Duodenum (tissue), 1 donor: ENCODE measurements around the gene SMR3A.

DNA sequence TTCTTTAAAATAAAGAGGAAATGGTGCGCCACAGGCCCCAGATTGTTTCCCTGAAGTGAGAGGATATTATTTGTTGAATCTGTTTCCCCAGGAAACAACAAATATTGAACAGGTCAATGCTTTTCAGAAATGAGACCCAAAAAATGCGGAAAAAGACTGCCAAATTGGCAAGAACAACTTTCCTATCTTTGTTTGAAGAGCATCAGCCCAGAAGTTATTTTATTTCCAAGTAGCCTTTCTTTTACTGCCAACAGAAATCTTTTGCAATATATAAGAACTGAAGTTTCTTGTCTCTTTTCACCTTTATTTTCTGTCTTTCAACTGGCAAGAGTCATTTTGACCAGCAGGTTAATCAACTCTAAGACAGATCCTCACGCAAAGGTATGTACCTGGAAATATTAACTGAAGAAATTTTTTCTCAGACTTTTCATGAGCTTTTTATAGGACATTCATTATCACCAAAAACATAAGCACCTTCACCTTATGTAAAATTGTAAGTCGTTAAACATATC, at the start of gene SMR3A:
SMR3A (plus strand) TSS at position 299 of the 512 bp plus-strand sequence.
- PRO-cap = no peak

DNA sequence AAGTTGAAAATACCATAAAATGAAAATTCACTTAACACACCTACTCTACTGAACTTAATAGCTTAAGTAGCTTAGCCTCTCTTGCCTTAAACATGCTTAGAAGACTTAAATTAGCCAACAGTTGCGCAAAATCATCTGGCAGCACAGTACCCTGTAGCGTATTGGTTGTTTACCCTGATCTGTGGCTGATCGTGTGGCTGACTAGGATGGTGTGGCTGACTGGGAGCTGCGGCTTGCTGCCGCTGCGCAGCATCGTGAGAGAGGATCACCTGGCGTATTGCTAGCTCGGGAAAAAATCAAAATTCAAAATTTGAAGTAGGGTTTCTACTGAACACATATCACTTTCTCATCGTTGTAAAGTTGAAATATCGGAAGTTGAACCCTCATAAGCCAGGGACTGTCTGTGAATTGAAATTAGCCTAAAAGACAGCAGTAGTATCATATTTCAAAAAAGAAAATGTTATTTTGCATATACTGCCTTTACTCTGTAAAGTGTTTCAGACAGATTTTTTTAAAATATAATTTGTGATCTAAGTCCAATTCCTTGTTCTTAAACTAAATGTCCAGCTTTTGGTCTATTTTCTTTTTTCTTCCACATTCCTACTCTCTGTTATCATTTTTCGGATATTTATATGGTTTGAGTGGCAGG, 6.5 kb downstream of the RUFY3 start:
- PRO-cap = no peak

GRCh38 chr4:70927440-70927762, 25.2 kb downstream of the MOB1B start:
- PRO-cap = no peak

DNA sequence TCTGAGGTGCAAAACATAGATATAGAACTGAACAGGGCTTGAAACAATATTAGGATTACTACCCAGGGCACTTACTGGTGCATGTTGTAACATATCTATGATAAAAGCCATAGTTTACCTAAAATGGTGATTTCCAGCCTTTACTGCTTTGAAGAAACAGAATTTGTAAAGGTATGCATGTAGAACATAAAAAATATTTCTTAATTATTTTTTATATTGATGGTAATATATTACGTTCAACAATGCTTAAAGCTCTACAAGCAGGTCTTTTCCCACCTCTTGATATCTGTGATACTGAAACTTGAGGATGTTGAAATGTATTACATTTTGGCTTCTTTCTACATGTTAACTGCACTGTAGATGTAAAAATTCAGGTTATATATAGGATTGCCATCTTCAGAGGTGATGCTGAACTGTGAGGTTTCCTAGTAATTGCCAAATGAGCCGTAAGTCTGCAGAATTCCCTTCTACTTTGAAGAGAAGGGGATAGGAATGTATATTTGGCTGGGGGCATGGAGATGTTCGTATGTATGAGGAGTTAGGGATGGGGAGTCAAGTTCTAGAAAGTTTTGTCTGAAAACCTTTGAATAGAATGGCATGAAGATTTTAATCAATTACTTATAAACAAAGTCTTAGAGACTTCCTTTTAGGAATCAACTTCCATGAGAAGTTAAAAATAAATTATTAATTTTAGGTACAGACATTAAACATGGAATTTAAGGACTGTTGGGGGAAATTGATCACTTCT, 10.8 kb upstream of the DCK start:
- PRO-cap = no peak

DNA sequence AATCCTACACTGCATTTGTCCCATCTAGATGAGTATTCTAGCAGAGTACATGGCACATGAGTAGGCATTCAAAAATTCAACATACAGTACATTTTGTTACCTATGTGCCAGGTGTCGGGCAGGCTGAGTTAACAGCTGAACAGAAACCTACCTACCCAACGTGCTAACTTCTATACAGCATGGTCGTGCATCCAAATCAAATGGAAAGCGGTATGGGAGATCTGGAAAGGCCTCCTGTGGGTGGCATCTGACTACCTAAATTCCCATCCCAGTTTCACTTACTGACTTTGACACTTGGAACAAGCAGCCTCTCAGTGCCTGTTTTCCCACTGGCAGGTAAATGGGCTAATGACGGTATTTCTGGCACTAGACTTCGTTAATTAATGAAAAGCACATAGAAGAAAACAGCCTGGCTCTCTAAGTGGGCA, 692 bp upstream of the DCK start:
- PRO-cap = unidirectional peak, plus-strand start at position 284 of the sequence

DNA sequence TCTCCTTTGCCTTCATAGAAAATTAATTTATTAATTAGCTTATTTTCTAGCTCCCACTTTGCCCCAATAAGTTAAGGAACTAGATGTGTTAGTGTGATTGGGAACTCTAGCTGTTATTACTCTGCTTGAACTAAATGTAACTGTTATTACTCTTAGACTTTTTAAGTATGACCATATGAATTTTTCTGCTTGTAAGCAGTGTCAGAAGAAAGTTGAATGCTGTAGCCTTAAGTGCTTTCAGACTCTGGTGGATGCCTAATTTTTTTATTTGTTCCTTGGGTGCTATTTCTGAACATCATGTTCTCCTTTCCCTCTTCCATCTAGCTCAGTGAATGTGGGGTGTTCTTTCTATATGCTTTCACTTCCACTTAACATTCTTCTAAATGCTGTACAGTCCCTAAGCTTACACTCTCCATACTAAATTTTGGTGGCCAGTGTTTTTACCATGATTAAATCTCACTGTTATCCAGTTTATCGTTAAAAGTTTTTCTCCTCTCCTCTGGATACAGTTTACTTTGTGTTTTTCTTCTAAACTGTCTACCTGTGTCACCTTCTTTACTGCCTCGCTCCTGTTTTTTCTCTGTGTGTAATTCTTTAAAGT, 3.6 kb downstream of the DCK start:
- PRO-cap = no peak

GRCh38 chr4:71004267-71004941, 11.0 kb downstream of the DCK start:
- PRO-cap = no peak

GRCh38 chr4:71059688-71060103, 66.2 kb downstream of the DCK start:
- PRO-cap = no peak

DNA sequence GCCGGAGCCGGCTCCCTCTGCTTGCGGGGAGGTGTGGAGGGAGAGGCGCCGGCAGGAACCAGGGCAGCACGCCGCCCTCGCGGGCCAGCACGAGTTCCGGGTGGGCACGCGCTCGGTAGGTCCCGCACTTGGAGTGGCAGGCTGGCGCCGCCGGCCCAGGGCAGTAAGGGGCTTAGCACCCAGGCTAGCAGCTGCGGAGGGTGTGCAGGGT, 66.3 kb upstream of the SLC4A4 start:
- PRO-cap = unidirectional peak, minus-strand start at position 81 of the sequence

- PRO-cap = no peak
Observed at GRCh38 chr4:71765395-71765781, 18.5 kb downstream of the GC start.

DNA sequence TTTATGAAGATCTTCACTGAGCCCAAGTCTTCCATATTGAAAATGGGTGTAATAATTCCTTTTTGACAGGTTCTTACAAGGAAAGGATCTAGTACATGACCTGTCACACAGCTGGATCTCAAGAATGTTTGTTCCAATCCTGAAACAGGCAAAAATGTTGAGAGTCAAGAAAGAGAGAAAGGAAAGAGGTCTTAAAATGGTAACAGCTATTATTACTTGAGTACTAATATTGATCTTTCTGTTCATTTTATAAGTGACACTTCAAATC, 100.4 kb downstream of the COX18 start:
- PRO-cap = no peak

- PRO-cap = unidirectional peak, plus-strand start at chr4:73068835; bidirectional peak, plus-strand start at chr4:73068847, minus-strand start at chr4:73068856
Observed at GRCh38 chr4:73068317-73068935, 1.1 kb downstream of the COX18 start.

GRCh38 chr4:73148520-73149179, 79.1 kb upstream of the COX18 start:
- PRO-cap = no peak

DNA sequence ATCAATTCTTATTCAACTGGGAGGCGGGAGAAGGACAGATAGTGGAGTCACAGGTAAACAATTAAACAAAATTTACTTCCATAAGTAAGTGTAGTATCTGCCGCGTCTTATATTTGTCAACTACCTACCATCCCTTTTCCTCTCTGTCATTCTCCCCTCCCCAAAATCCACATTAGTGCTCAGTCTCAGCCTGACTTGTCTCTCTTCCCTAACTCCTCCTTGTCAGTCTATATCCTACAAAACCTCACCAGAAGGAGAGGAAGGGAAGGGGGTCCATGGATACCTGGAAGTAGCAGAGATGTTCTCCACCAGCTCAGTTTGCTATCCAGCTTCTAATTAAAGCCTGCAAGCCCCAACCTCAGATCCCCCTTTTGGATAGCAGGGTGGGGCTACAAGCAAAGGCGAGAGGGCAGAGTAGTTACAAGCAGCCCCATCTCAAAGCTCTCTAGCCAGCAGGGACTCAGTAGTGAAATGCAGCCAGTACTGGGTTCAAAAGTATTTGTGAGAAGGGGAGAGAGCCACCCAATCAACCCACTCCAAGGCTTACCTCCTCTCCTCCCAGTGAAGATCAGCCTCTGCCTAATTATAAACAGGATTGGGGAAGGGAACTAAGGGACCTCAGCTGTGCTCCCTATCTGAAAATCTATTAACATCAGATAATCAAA, 82.8 kb upstream of the COX18 start:
- PRO-cap = no peak

DNA sequence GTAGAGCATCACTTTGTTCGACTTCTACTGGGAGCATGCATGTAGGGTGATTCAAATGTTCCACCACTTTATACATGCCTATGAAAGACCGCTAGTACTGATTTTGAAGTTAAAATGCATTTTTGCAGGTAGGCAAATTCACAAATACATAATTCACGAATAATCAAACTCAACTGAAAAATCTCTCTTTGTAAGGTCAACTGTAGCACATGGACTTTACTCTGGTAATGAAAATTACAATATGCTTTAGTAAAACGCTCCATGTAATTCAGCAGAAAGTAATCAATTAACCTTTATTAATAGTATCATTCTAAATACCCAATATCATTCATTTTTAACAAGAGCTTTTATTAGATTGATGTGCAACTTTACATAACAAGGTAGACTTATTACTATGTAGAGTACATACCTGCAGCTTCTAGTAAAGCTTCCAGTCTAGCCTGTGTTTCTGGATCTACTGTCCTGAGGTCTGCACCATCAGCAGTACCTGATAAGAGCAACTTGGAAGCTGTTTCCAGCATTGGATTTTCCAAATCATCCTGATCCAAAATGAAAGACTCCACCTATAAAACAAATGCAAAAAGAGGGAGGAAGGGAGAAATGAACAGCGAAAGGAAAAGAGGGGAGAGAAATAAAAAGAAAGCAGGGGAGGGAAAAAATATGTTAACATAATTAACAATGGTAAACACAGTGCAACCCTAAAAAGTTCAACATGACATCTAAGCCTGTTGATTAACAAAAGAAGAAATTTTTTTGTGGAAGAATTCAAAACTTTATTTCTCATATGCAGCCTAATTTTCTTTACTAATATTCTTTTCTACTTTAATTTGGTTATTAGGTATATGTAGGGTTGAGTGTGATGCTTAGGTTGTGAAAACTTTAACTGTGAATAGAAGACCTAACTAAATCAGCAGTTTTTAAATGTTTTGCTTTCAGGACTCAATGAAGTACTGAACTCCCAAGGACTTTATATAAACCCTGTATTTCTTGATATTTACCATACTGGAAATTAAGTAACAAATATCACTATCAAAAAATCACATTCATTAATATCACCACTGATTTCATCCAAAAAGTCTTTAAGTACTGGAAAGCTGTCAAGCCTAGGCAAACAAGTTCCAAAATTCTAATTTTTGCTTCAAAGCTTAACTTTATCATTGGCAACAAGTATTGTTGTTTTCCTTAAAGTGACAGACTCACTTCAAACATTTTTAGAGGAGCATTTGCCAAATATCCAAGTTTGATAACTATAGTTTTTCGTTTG, 81.2 kb downstream of the ANKRD17 start:
- PRO-cap = no peak

DNA sequence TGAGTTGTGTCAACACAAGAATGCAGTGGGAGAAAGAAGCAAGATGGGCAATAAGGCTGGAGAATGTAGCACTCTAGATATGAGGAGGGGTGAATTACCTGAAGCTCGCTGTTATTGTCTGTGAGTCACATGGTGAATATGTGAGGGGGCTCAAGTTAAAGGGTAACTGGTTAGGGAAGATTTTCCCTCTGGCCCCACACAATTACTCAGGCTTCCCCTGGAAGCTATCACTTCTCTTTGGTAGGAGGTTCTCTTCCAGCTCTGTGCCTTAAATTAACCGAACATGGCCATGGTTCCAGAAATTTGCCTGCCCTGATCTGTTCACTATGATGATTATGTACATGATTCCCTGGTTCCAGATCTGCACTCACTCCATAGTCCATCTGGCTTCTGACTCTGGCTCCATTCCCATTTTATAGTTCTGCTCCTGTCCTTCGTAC, 16.2 kb upstream of the ANKRD17 start:
- PRO-cap = no peak

DNA sequence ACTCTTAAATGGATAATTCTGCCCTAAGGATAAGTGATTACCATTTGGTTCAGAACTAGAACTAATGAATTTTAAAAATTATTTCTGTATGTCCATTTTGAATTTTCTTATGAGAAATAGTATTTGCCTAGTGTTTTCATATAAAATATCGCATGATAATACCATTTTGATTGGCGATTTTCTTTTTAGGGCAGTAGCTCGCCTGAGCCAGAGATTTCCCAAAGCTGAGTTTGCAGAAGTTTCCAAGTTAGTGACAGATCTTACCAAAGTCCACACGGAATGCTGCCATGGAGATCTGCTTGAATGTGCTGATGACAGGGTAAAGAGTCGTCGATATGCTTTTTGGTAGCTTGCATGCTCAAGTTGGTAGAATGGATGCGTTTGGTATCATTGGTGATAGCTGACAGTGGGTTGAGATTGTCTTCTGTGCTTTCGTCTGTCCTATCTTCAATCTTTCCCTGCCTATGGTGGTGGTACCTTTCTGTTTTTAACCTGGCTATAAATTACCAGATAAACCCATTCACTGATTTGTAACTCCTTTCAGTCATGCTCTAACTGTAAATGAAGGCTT, 7.8 kb downstream of the ALB start:
- PRO-cap = no peak

DNA sequence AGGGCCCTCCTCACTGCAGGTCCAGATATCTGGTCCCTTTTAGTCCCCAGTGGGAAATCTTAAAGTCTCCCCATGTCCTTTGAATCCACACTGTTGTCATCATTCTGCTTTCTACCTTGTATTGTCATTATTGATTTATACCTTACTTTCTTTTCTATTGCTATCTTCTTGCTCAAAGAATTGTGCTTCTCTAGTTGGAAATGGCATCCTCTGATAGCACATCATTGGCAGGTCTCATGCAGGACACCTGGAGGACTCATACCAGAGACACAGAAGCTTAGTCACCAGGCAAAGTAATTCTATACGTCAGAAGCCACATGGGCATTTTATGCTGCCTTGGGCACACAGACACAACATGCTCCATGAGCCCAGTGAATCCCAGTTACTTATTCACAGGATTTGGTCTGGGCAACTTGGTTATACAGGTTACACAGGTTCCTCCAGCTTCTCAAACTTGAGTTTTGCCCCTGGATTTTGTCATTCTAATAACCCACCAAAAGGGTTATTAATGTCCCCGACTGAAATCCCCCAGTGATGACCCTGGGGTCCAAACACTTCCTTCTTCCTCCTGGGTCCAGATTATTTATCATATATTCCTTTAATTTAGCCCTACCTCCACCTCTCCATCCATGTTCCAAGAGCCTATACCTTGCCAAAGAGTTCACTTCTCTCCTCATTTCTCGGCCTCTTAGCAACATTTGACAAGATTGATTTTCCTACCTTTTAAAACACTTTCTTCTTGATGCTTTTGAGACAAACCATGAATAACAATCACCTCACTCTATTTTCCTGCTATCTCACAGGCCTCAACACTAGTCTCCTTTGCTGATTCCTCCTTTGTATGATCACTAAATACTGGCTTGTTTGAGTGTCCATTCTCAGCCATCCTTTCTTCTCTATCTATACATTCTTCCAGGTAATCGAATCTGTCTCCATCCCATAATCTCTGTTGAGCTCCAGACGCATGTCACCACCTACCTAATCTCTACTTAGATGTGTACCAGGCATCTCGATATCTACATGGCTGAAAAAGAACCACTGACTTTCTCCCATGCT, 6.9 kb downstream of the RASSF6 start:
- PRO-cap = no peak

DNA sequence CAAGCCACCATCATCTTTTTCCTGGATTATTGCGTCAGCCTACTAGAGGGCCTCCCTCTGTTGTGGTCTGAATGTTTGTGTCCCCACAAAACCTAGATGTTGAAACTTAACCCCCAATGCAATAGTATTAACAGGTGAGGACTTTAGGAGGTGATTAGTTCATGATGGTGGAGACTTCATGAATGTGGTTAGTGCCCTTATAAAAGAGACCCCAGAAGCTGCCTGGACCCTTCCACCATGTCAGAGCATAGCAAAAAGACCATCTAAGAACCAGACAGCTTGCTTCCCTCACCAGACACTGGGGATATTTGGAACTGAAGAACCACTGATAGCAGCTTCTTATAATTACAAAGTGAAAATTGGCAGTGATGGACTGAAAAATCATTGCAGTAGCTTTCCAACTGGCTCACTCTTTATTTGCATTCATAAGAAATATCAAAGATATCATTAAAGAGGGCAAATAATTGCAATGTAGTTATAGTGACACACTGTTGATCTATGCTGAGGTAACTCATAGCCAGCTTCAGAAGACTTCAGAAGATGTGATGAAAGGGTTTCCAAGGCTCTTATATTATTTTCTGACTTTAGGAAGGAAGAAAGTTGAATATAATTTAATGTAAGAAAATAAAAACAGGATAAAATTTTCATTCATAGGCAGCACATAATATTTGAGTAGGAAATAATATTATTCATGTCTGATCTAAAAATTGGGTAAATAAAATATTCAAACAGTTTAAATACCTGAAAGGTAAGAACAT, 5.8 kb downstream of the RASSF6 start:
- PRO-cap = no peak

DNA sequence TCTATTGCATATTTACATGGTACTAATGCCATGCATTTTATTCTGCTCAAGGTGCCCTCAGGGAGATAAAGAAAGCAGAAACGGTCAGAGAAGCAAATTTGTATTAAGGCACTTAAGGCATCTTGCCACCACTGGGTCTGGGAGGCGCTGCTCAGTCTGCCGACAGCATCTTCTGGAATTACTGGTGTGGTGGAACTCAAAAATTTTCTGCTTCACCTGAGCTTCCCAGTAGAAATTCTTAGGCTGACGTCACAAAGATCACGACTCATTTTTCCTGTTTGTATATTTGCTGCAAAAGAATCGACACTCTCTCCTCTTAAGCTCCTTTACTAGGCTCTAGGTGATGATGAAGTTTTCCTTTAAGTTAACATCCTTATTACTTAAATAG, 3.0 kb downstream of the RASSF6 start:
- PRO-cap = no peak